Smooth muscle cell (in vitro differentiated cells): ENCODE data around the genes BRICD5, RNPS1, TBC1D24 and CEMP1.

GRCh38 chr16:2134848-2135607, 670 bp downstream of the PKD1 start:
- RAMPAGE, long total RNA: no peak

DNA sequence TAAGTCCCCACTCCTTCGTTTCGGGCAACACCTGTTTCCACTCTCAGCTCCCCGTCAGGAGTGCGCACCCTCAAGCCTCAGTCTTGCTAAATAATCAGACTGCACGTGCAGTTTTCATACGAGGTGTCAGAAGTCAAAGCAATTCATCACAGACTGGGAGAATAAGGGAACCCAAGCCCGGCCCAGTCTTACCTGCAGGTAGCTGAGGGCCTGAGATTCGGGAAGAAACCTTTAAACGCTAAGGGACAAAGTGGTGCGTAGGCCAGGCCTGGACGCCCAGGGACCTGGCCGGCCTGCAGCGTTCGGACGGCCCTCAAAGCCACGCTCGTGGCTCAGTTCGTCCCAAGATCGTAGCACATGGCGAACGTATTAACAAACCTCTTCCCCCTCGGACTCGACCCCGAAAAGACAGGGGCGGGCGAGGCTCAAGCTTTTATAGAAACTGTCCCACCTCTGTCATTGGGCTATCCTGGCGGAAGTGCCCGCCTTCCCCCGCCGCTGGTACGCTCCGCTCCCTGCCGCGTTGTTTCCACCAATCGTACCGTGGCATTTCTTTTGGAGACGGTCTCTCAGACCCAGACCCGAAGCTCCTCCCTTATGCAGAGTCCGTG, 526 bp upstream of the TRAF7 start:
- RAMPAGE, long total RNA: no peak

DNA sequence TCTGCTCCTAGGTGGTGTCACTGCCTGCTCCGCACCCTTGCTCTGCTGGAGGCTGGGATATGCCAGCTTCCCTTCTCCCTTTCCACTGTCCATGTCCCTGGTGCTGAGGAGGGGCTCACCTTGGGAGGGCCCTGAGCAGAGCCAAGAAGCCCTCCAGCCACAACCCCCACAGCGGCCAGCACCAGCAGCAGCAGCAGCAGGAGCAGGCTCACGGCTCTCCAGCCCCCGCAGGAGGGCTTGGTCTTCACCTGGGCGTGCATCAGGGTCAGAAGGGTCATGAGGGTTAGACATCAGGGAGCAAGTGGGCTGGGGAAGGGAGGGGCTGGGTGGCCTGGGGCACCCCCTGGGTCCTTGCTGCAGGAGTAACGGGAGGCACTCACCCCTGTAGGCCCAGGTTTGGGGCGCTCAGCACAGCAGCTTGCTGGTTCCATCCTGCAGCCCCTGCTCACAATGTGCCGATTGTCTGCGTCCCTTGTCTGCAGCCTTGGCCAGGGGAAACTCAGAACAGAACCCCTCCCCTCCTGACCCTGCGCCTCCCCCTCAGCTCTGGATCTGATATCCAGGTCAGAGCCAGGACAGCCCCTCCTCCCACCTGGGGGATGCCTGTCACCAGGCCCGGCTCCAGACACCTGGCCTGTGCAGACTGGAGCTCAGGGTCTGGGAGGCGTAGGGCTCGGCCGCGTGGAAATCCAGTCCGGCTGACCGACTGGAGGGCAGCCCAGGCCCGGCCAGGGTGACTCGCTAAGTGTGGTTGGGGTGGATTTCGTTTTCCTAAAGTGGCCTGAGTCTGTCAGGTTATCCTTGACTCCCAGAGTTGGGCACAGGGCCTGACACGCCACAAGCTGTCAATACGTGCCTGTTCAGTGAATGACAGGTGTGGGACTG, at the start of gene BRICD5:
BRICD5 (minus strand) TSS at position 461 of the 885 bp plus-strand sequence.
- RAMPAGE, long total RNA: no peak

DNA sequence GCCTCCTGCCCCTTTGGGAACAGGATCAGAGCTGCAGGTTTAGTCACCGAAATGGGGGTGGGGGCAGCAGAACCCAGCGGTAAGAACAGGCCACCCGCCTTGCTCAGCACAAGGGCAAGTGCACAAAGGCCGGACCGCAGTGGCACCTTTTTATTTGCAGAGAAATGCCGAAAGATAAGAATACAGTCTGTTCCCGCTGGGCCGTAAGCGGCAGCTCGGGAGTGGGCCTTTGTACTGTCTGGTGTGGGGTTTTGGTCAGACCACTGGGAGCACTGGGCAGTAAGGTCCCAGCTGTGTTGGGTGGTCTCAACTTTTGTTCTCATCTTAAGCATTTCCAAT, 585 bp upstream of the ECI1 start:
- RAMPAGE, long total RNA: no peak

GRCh38 chr16:2267463-2268273, at the start of gene RNPS1:
TSS of gene RNPS1 (minus strand) at chr16:2268126.
- RAMPAGE, long total RNA: start-site peak on the minus strand at chr16:2268088-2268109, 336 and 356 reads in 2 replicates

- RAMPAGE, long total RNA: no peak
Measured at GRCh38 chr16:2334036-2334561, 6.4 kb downstream of the ABCA3 start.

GRCh38 chr16:2474573-2475344, at the start of gene TBC1D24:
TSS of gene TBC1D24 (plus strand) at chr16:2475127.
- RAMPAGE, long total RNA: no peak

- RAMPAGE, long total RNA: no peak
Measured at GRCh38 chr16:2484904-2485318, 10.0 kb downstream of the TBC1D24 start.

DNA sequence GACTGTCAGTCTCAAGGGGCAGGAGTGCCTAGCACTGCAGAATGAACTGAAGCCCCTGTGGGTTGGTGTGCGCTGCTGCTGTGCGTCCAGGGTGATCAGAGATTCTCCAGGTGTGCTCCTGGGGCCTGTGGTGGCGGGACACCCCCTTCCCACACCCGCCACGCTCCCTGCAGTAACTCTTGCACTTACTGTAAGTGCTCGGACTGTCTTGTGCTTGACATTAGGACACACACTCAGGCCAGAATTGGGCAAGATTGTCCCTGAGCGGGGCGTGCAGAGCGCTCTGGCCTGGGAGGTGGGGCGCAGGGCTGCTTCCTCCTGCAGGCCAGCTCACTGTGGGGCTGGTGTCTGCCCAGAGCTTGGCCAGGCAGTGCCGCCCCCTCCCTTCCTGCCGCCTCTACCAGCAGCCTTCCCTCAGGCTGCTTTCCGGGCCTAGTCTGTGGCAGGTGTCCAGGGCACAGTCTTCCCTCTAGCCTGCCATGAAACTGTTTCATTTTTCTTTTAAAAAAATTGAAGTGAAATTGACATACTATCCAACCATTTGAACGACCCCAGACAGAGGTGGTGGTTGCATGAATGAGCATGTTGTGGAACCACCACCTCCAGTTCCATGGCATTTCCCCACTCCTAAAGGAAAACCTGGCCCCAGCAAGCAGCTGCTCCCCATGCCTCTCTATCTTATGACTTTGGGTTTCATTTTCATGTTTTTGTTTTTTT, 6.0 kb upstream of the ATP6V0C start:
- RAMPAGE, long total RNA: no peak

DNA sequence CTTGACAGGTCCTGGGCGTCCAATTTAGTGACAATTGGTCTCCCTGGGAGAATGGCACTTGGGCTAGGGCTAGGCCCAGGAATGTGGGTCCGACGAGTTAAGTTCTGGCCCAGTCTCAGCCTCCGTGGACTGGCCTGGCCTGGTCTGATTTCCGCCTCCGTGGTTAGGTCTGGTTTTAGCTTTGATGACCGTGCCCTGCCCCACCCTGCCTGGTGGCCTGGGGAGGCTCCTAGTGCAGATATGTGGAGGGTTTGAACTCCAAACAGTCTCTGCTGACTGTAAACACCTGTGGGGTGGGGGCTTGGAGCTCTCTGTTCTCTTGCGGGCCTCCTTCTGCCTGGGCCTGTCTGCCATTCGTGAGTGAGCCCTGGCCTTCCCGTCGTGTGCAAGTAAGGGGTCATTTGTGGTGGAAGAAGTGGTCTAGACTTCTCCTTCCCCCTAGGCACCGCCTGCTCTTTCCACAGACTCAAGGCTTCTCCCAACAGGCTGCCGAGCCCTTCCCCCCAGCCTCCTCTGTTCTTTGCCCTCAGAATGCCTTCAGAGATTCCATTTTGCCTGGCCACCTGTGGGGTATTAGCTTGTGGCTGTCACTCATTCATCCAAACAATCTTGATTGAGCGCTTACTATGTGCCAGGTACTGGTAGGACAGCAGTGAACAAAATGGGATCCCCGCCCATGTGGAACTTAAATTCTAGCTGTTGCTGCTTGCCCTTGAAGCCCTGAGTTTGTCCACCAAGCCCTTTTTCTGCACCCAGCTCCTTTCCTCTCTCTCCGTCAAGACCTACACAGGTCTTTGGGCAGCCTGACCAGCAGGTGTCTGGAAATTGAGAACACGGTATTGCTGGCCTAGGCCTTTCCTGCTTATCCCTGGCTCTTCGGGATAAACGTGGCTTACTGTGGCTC, 1.6 kb downstream of the ATP6V0C start:
- RAMPAGE, long total RNA: no peak

DNA sequence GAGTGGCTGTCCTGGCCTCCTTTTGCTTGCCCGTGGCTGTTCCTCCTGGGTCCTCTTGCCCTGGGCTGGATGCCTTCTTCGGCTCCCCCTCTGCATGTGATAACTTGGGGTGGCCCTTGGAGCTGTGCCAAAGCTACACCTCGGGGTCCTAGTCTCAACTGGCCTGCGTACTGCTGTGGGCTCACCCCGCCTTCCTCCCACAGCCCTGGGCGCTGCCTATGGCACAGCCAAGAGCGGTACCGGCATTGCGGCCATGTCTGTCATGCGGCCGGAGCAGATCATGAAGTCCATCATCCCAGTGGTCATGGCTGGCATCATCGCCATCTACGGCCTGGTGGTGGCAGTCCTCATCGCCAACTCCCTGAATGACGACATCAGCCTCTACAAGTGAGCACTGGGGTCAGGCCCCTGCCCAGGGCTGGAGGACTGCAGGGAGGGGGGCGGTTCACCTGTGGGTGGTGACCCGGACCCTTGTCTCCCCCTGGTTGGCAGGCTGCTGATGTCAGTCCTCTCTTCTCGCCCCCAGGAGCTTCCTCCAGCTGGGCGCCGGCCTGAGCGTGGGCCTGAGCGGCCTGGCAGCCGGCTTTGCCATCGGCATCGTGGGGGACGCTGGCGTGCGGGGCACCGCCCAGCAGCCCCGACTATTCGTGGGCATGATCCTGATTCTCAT, 1.0 kb upstream of the AMDHD2 start:
- RAMPAGE, long total RNA: no peak

GRCh38 chr16:2527751-2528605, 3.2 kb downstream of the CEMP1 start:
- RAMPAGE, long total RNA: no peak

- RAMPAGE, long total RNA: no peak
Measured at GRCh38 chr16:2530998-2531595, at the start of gene CEMP1. TSS of gene CEMP1 (minus strand) at chr16:2531408.

GRCh38 chr16:2535414-2536032, 2.3 kb upstream of the PDPK1 start:
- RAMPAGE, long total RNA: no peak

GRCh38 chr16:2562601-2563217, 24.9 kb downstream of the PDPK1 start:
- RAMPAGE, long total RNA: no peak

- RAMPAGE, long total RNA: no peak
Measured at GRCh38 chr16:2586232-2587026, 48.6 kb downstream of the PDPK1 start.

DNA sequence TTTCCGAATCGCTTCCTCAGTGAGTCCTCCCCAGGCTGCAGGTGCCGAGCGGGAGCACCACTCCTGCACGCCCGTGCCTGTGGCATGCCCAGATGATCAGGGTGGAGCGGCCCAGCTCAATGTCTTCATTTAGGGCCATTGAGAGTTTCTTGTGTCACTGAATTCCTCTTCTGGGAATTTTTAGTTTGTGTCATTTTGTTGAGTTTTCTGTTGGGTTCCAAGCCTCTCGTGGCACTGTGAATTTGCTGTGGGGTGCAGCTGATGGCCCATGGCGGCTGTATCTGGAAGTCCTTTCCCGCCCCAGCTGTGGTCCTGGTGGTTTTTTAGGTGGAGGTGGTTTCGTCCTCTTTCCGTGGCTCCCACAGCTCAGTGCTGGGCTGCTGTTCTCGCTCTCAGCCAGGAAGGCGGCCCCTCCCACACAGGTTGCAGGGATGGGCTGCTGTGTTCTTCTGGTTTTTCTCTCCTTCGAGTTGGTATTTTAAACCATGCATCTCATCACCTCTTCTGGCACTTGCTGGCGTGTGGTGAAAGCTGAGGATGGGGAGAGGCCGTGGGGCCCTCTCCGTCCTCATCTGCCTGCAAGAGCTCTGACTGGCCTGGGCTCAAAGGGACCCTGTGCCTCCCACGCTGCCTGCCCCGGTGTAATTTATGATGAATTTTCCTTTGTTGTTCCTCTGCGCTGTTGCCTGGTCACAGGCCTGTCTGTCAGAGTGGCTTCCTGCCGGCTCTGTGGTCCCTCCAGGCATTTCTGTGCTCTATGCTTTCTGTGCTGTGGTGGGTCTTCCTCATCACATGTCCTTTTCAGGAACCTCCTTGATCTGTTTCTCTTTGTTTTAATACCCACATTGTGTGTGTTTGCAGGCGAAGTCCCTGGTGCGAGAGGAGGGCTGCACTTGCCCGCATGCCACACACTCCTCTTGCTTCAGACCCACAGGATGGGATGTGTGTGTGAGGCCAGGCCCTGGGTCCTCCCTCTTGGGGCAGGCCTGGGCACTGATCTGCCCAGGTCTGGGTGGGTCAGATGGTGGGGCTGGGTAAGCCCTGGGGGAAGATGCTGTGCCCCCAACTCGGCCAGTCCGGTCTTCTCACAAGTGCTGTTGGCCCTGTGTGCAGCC, 55.6 kb downstream of the PDPK1 start:
- RAMPAGE, long total RNA: no peak

GRCh38 chr16:2597186-2598191, 59.7 kb downstream of the PDPK1 start:
- RAMPAGE, long total RNA: no peak

DNA sequence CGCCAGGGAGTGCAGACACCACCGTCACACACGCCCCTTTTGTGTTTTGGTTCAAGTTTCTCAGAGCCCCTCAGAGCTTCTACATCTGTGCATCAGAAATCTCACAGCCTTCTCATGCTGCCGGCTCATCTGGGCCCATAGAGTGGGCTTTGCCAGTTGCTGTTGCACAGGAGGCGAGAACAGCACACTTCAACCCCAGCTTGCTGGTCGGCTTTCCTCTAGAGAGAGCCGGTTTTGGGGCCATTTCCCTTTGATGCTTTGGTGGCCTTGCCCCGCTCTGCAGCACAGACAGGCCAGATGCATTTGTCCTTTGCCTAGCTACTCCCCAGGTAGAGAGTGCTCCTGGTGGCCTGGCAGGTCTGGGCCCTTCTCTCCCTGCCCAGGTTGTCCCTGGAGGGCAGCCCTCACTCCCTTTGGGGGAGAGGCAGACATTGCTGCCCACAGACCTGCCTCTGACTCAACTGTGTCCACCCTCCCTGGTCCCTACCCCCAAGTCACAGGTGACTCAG, 61.0 kb downstream of the PDPK1 start:
- RAMPAGE, long total RNA: no peak

GRCh38 chr16:2602445-2602748, 64.6 kb downstream of the PDPK1 start:
- RAMPAGE, long total RNA: no peak